Bronchus fibroblast of lung (primary cell): ENCODE data around the genes ANGPTL1 and AXDND1.

GRCh38 chr1:176691645-176691964 is 228.6 kb downstream of the PAPPA2 start:
- RAMPAGE, long total RNA: no peak

- RAMPAGE, long total RNA: no peak
These were observed 229.7 kb downstream of the PAPPA2 start for GRCh38 chr1:176692623-176693086.

- RAMPAGE, long total RNA: no peak
These were observed 231.1 kb downstream of the PAPPA2 start for GRCh38 chr1:176694120-176694407.

DNA sequence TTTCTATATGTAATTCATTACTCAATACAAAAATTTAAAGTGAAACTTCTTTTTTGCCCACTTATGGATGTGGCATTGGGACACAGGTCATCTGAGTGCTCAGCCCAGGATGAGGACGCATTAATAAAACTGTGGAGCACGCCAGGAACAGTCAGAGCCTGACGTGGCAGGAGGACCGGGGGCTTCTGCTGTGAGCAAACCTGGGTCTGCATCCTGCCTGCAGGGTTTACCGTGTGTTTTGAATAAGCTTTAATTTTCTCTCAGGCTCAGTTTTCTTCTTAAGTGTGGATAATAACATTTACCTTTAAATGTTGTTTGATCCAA is 323.5 kb downstream of the PAPPA2 start:
- RAMPAGE, long total RNA: no peak

DNA sequence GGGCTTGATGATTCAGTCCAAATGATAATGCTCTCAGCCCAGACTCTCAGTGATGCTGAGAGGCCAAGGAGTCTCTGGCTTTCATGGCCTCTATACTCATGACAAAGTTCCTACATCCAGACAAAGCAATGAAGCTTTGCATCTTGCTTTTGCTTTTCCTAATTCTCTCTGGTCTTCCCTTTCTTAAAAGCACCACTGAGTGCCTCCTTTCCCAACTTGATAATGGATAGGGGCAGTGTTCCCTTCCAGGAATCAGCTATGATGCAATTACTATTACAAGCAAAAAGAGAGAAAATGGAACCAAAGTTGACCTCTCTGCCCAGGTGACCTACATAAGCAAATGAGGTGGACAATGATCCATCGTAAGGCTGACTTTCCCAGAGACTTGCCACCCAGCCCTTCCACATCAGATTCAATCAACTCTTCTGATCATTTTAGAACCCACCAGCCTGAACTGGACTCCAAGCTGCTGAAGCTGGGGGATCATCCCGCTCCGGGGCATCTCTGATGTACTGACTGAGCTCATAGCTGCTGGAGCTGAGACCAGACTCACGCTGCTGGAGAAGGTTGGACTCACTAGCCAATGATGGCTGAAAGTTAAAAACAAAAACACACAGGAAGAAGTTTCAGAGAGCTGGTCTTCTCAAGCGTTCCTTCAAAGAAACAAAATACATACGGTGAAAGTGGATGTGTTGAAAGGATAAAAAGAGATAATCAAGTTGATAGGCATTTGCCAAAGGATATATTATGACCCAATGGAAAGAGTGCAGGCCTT is 8.5 kb downstream of the SEC16B start:
- RAMPAGE, long total RNA: no peak

DNA sequence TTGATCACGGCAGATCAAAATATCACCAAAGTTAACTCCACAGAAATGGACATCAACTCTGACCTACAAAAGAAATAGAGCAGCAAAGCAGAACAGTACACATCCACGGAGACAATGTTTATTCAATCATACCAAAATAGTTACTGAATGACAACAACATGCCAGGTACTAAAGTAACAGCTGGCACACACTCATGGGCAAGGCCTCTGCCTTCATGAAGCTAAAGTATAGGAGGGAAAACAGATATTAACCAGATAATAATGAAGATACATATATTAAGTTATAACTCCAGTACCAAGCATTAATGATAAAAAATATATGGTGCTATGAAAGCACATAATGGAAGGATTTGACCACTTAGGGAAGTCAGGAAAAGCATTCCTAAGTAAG is 59.2 kb upstream of the RASAL2 start:
- RAMPAGE, long total RNA: no peak

DNA sequence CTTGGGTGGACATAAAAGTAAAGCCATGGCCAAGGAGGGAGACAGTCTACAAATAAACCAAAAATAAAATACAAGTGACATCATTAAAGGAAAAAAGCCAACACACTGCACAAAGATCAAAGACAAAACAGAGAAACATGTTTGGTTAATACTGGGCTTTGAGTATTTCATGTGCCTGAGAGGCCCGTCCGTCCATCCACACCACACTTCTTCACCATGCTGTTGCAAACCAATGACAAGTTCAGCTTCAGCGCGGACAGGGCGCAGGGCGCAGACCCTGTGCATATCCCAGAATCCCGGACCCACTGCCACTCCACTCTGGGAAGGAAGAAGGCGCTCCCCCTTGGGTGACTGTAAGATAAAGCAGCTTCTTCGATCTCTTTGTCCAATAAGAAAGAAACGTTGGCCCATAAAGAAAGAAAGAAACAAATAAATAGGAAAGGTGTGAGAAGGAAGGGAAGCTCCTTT is 836 bp upstream of the RASAL2 start:
- RAMPAGE, long total RNA: no peak

DNA sequence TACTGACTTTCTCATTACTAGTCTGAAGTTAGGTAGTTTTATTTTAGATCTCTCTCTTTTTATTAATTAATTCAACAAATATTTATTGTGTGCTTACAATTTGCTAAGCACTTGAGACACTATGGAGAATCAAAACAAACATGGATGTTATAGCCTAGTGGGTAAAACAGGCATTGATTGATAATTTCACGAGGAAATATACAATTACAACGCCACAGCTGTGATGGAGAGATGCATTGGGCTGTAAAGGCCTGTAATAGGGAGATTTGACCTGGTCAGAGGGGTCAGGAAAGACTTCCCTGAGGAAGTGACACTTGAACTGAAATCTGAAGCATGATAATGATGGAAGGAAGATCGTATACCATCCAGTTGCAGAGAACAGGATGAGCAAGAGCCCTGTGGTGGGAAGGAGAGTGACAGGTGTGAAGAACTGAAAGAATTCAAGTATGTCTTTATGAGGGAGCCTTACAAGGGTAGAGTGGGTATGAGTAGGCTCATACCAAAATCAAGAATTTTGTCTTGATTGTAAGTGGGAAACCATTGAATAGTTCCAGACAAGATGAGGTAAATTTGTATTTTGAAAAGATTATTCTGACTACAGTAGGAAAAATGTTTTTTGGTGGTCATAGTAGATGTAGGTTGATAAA is 129.3 kb downstream of the RASAL2 start:
- RAMPAGE, long total RNA: no peak

DNA sequence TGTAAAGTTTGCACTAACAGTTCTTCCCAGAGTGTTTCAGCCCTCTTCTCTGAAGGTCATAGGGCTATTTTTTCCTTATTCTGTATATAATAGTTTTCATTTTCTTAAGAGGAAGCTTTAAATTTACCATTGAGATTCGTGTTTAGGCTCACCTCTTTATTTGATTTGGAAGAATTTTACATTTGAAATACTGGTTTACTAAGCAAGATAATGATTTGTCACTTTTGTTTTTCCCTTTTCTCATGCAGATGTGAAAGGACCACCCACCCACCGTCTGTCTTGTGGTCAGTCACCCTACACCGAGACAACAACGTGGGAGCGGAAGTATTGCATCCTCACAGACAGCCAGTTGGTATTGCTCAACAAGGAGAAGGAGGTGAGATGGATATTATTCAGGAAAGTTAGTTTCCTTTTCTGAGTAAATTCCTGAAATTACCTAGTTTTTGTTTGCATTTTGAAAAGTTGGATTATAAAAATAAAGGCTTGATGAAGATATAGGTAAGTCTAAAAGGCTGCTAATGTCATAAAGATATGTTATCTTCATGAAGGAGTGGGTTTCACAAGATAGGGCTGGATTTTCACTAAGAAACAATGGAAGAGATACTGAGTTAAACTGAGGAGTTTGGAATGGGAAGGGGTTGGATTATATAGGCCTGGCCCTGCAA is 189.5 kb downstream of the RASAL2 start:
- RAMPAGE, long total RNA: no peak

GRCh38 chr1:178319978-178320433 is 176.8 kb downstream of the CLEC20A start:
- RAMPAGE, long total RNA: no peak

DNA sequence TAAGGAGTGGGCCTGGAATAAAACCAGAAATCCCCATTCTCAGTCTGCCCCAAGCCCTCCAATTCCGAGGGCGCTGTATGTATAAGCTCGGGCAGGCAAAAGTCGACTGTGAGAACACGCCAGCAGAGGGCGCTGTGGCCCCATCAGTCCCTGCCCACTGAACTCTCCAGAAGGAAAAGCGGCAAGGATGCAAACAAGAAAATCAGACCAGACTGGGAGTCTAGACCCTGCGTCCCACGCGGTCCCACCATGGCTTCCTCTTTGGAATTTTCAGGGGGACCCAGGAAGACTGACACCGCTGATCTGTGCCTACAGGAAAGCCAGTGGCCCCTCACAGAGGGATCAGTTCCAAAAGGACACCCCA is 19.4 kb downstream of the TEX35 start:
- RAMPAGE, long total RNA: no peak

- RAMPAGE, long total RNA: no peak
These were observed 37.8 kb downstream of the TEX35 start for GRCh38 chr1:178550551-178551179.

DNA sequence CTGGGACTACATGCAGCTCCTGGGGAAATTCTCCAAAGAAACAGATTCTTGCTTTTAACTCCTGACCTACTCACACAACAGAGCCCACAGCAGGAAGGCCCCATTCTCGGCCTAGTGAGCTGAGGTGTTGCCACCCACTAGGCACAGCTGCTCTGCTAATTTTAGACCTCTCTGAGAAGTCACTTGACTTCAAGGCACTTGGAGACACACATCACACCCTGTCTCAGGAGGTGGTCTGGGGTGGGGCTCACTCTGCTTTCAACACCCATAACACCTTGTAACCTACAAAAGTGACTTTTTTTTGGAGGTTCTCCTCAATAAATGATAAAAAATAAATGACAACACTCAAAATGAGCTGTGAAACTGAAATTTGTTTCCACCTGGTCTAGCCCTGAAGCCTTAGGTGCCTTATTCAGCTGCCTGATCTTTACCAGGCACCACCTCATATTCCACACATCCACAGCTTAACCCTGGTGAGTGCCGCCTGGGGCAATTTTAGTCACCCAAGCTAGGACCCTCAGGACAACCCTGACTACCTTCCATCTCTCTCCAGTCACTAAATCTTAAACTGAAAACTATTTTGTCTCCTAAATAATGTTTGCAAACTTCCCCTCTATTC is 93.2 kb downstream of the TEX35 start:
- RAMPAGE, long total RNA: no peak

- RAMPAGE, long total RNA: no peak
These were observed 74.0 kb upstream of the RALGPS2 start for GRCh38 chr1:178650989-178651510.

- RAMPAGE, long total RNA: no peak
These were observed at the start of gene ANGPTL1 for GRCh38 chr1:178870793-178871648. TSS of gene ANGPTL1 (minus strand) at chr1:178871077.

GRCh38 chr1:179095351-179096129 is 13.7 kb downstream of the TOR3A start:
- RAMPAGE, long total RNA: no peak

DNA sequence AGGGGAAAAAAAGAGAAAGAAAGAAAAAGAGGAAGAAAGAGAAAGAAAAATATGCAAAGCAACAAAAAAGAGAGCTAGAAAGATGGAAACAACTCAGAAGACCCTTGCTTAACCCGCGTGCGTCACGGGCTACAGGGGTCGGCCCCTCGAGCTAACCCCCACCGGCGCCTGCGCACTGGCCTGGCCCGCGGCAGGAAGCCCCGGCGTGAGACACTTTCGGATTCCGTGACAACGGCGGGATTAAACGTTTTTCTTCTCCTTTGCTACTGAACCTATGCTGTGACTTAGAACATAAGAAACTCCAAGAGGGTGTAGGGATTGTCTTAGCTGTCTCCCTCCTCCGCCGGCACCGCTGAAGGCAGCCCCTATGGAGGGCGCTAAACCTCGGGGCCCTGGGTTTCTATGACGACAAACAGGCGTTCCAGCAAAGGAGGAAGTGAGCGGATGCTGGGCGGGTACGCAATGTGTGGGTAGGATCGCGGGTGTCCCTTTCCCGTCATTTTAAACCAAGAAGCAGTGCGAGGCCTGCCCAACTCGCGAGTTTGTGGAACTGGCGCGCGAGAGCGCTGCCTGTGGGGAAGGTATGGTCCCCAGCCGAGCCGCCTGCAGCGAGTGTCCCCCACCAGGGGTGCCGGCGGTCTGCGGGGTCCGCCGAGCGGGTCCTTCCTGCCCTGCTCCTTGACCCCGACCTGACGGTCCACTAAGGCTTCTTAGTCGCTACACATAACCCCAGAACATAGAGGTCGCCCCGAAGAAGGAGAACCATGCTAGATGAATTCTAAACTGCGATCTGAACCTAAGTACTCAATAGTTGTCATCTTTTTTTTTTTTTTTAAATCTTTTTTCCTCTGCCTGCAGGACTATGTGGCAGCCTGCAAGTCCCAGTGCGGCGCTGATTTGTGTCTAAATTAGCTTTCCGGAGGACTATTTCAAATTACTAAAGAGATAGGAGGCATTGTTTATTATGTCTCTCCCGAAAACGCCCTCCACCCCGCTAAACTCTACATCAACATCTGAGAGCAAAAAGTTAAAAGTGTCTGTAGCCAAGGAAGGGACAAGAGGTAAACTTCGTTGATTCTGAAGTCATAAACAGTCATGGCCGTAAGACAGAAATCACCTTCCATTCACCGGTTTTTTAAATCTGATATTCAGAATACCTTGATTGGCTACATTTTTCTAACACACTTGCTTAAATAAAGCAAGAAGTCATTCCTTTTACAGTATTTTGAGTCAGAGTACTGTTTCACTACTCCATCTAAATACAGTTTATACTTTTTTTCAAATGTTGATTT is at the start of gene AXDND1:
AXDND1 (plus strand) TSS at position 426 of the 1,292 bp plus-strand sequence.
- RAMPAGE, long total RNA: no peak

DNA sequence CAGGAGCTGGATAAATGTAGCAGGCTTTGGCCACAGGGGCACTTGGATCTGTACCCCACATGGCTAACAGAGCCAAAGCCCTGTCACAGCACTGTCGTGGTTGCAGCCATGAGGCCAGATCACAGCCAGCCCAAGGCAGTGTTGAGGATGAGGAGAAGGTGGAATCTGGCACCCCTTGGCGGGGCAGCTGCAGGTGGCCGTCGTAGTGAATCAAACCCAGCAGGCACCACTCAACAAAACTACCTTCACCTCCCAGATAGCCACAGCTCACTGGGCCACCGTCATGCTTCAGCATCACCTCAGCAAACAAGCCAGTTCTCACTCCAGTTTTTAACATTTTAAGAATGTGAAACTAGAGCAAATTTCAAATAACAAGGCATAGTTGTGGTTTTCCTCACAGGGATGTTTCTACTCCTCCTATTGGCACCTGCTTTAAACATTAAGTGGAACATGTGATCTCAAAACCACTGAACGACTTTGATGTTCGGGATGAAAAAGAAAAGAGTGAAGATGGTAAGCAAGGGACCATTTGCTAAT is 45.7 kb downstream of the TOR1AIP2 start:
- RAMPAGE, long total RNA: no peak

DNA sequence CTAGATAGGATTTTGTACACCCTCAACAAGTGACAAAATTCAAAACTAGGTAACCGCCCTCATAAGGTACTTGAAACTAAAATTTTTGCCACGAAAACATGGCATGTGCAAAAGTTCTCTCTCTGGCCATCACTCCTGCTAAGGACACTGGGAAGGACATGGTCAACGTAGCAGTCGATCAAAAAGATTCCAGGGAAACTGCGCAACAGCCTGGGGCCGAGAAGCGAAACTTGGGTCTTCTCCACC is 369 bp upstream of the TOR1AIP1 start:
- RAMPAGE, long total RNA: no peak

DNA sequence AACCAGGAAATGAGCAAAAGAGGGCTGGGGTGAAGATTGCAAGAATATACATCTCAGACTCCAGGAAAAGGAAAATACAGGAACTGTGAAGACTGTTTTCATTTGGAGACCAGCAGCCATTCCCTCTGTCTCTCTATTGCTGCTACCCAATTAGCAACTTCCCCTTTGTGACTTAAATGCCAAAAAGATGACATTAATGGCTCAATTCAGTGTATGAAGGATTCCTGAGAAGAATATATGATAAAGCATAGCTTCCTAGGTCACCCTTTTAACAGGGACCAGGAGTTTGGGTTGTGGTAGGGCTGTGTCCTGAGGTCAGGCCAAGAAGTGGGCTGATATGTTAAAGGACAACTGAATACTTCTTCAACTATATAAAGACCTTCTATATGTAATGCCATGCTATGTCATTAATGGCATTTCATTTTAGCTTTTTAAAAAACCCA is 31.5 kb upstream of the CEP350 start:
- RAMPAGE, long total RNA: no peak